ENCODE results near the gene GNA13.

GRCh38 chr17:64155776-64156653 is 26.1 kb upstream of the ERN1 start:
- PRO-cap, result unidirectional peak, minus-strand start at chr17:64156336

DNA sequence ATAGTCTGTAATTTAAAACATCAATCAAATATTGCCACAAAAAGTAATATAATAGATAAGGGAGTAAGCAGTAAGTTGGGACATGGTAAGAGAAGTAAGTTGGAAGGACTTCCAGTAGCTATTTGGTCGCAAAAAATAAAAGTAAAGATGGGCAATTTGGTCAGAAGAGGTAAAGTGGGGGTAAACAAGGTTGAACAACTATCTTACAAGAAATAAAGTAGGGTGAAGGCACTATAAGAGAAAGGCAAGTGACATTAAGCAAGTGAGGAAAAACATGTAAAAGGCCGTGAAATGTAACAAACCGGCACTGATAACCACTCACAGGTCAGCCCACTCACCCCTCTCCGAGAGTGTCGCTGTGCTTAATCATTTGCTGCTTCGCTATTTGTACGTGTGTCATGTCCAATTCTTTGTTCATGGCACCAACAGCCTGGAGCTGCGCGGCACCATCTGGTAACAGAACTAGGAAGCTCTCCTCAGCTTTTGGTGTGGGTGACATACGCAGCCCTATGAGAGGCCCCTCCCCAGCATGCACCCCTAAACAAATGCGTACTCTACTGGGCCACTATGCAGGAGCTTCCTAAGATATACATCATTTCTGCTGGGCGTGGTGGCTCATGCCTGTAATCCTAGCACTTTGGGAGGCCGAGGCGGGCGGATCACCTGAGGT is 2.2 kb upstream of the PECAM1 start:
- PRO-cap, result no peak

DNA sequence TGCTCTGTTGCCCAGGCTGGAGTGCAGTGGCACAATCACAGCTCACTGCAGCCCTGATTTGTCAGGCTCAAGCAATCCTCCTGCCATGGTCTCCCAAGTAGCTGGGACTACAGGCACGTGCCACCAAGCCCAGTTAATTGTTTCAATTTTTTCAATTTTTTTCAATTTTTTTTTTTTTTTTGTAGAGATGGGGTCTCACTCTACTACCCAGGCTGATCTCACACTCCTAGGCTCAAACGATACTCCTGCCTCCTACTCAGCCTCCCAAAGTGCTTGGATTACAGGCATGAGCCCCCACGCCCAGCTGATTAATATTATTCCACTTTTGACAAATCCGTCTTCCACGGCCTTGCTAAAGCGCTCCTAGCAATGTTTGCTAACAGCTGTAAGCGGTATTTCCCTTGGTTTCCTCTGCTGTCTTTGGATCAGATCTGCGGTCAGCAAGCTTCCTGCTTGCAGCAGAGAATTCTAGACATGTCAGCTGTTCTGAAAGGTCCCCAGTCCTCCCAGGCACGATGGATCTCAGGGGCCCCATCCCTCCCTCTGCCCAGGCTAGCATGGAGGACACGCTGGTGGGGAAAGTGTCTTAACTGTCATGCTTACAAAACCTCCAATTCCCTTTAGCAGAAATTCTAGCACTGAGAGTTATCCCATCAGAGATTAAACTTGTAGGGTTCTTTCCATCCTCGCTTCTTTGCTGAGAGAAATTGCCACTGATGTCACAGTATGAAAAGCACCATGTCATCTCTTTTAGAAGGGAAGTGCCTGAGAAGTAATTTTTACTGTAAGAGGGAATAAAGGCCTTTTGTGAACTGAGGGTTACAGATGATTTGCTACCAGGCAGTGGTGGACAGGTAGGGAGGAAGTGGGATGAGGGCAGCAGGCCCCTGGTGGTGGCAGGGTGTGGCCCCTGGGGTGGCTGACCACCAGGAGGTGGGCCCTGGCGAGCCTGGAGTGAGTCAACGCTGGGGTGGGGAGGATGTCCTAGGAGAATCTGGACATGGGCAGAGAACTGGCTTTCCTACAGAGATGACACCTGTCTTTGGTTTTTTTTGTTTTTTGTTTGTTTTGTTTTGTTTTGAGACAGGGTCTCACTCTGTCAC is 6.6 kb upstream of the MILR1 start:
- PRO-cap, result no peak

DNA sequence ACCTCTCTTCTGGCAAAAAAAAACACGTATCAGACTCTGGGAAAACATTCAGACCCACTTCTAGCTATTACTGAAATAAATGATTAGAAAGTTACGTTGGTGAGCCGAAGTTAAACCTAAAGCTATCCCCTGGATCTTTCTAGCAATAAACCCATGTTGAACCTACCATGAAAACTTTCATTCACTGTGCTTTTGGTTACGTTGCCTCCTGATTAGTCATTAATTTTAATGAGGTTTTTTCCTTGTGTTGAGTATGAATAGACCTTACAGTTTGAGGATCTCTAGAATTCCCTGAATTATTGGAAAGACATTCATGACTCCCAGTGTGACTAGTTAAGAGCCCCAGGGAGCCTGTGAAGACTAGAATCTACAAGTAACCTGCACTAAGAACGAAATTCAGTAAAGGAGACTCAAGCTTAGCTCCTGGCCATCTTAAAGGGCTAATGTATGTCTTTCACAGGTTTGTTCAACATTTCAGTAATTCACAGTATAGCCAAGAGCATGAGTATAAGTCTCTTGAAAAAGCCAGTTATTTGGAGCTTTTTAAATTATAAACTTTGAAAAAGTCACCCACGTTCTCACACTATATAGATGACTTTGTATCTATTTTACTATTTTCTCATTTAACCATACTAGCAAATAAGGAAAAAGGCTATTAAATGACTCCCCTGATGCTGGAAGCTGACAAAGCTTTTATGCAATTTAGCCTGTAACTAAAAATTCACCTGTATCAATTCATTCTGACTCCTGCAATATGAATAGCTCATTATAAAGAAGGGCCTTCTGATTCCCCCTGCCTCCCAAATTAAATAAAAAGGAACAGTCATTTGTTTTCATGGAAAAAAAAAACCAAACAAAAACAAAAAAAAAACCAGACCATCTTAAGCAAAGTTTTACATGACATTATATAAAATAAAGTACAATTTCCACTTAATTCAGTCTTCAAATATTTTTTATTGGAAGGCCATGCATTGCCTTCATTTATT is 2.1 kb upstream of the POLG2 start:
- PRO-cap, result no peak

- PRO-cap, result no peak
These were observed 6.5 kb downstream of the CEP95 start for GRCh38 chr17:64513135-64513764.

GRCh38 chr17:64778291-64779324 is 116.5 kb upstream of the SMURF2 start:
- PRO-cap, result no peak

GRCh38 chr17:64779325-64780029 is 117.4 kb upstream of the SMURF2 start:
- PRO-cap, result no peak

DNA sequence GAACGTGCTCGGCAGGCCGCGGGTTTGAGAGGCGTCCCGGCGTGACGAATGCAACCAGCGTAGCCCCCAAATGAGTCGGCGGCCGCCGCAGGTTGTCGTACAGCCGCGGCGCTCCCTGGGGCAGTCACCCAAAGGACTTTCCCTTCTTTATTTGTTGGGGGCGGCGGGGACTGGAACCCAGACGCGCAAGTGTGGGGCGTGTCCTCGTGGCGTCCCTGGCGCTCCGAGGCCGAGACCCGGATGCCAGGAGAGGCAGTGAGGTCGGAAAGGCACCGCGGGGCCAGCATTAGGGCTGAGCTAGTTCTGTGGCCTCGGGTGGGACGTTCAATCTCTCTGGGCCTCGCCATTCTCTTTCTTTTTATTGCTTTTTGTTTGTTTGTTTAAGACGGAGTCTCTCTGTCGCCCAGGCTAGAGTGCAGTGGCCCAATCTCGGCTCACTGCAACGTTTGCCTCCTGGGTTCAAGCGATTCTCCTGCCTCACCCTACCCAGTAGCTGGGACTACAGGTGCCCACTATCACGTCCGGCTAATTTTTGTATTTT is 56.7 kb upstream of the LRRC37A3 start:
- PRO-cap, result bidirectional peak, plus-strand start at position 255 of the sequence, minus-strand start at position 217 of the sequence

DNA sequence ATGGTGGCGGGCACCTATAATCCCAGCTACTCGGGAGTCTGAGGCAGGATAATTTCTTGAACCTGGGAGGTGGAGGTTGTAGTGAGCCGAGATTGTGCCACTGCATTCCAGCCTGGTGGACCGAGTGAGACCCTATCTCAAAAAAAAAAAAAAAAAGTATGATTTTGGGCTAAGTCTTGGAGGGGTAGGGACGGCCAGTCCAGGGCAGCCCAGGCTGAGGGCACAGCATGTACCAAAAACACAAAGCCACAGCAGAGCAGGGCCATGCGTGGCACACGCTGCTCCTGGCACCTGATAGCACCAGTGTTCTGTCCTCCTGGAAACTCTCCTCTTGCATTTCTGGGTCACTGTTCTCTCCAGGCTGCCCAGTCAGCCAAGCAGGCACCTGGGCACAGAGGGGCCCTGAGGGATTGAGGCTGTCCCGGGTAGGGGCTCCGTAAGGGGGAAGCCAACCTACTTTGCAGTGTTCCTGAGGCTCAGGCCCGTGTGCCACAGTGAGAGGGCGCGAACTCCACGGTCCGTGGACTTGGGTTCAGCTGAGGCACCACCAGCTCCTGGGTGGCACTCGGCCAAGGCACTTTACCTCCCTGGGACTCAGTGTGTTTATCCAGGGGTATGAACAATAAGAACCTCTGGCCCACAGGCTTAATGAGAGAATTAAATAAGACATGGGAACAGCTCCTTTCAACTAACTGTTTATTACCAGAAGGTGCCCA is 68.0 kb downstream of the GNA13 start:
- PRO-cap, result no peak

GRCh38 chr17:65001658-65002032 is 54.9 kb downstream of the GNA13 start:
- PRO-cap, result no peak

DNA sequence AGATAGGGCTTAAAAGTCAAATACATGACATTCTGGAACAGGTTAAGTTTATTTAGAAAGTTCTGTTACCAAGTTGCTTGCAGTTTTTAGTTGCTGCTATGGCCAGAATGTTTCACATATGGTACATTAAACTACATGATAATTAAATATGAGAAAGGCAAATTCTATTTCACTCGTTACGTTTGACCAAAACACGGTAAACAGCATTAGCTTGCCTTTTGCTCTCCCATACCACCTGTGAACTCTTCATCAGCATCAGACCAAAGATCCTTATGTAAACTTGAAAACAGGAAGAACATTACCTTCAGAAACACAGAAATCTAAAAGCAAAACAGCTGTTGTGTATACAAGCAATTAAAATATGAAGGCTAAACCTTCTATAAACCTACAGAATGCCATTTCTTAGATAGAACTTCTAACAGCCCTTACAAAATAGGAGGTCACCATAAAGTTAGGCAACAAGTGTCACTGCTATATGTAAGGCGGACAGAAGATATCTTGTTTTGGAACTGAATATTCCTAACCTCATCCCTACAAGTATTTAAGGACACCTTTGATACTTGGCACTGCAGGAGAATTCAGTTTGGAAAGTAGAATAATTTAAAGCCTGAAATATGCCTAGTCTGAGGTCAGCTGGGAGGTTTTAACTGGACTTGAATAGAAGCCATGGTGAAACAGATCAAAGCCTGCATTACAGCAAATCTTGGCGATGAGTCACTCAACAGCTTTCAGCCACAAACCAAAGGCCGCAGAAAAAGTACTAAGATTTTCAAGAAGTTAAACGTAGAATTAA is 43.0 kb downstream of the GNA13 start:
- PRO-cap, result no peak

GRCh38 chr17:65056420-65057342 is at the start of gene GNA13:
GNA13 (minus strand) TSS chr17:65056740.
- PRO-cap, result bidirectional peak, plus-strand start at chr17:65056489, minus-strand start at chr17:65056203; bidirectional peak, plus-strand start at chr17:65056939, minus-strand start at chr17:65056616

GRCh38 chr17:65551906-65552691 is 9.3 kb downstream of the AXIN2 start:
- PRO-cap, result no peak

DNA sequence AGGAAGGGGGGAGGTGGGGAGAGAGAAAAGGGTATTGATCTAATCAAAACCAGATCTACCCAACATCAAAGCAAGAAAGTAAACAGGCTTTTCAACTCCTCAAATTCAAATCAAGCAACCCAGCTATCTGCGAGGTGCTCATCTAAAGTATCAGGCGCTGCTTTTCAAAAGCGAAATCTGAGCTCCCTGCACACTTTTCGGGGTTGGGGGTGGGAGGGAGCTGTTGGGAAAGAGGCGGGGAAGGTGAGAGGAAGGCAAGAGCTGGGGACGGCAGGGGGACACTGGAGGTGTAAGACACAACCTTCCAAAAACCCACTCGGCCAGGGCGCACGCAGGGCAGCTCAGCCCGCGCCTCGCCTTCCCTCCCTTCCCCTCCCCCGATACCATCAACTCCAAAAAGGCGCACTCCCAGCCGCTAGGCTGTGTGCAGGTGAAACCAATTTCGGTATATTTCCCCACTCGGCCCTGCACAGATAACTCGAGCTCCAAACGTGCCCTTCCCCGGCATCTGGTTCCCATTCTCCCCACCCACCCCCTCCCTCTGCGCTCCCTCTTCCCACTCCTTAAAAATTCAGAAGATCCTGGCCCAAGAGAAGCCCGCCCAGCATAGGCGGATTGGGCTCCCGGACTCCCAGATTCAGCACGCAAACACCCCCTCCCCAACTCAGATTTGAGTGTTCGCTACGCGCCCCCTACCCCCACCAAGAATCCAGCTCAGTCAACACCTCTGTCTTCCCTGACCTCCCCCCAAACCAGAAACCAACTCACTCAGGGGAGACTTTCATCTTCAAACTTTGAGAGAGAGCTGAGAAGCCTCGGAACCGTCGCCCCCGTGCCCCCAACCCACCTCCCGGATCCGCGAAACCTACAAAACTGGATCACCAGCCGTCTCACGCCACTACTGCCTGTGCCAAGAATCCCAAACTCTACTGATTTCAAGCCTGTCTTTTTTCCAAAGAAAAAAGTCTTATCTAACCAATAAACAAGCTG is 2.4 kb downstream of the AXIN2 start:
- PRO-cap, result no peak

DNA sequence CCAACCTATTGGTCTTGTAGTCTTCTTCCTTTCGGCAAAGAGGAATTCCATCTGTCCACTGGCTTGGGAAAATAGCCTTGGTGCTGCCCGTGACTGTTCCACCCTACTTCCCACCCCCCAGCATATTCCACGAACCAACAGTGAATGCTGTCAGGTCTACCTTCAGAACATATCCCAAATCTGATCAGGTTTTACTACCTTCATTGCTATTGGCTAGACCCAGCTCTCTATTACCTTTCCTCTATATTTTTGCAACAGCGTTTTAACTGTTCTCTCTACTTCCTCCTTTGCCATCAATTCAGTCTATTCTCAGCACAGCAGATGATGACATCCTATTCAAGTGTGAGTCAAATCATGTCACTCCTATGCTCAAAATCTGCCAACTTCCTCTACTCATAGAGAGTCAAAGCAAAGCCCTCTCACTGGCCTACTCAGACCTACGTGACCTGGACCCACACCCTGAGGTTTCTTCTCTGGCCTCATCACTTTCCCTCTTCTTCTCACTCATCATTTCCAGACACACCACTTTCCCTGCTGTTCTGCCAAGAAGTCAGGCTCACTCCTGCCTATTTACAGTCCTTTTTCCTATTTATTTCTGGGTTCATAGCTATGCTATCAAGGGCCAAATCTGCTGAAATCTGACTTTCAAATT is 289.0 kb upstream of the AXIN2 start:
- PRO-cap, result no peak

- PRO-cap, result no peak
These were observed 72.7 kb downstream of the PRKCA start for GRCh38 chr17:66374838-66375706.

GRCh38 chr17:66432973-66433616 is 130.7 kb downstream of the PRKCA start:
- PRO-cap, result no peak

GRCh38 chr17:66466816-66467421 is 164.5 kb downstream of the PRKCA start:
- PRO-cap, result no peak

DNA sequence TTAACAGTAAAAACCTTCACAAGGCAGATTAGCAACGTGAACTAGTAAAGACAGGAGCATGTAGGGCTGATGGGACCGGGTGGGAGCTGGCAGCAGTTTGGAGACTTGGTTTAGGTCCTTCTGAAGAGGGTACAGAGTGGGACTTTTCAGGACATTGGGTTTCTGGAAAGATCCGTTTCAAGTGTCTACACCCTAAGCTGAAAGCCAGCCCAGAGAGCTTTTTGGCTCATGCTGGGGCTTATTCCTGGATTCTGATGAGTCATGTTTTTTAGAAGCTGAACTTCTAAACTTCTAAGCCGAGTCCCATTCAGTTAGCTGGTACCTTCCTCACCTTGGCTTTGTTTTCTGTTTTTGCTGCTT is 205.1 kb downstream of the PRKCA start:
- PRO-cap, result no peak

DNA sequence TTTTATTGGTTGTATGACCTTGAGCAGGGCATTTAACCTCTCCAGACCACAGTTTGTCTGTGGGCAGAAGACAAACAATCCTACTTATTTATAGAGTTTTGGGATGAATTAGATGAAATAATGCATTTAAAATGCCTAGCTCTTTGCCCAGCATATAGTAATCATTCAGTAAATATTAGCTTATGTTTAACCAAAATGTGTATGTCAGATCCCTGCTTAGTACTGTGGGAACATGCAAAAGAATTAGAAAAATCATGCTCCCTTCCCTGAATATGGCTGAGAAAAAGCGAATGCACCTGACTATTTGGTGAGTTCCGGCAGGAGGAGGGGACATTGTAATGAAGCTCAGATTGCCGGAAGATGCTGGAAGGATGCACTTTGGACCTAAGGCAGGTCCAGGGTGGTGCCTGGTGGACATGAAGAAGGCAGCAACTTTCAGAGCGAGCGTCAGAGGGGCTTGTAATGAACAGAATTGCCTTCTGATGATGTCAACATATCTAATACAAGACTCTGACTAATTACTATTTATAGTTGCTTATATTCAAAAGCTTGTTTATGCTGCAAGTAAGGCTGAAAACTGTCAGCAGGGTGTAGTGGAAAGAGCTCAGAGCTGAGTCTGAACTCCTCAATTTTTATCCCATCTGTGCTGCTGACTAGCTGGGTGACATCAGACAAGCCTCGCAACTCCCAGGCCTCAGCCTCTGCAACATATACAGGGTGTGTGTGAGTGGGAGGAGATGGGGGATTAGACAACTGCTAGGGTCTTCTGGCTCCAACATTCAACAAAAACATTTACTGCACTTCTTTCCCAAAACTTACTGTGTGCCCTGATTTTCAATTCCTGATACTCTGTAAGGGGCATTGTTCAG is 221.2 kb downstream of the PRKCA start:
- PRO-cap, result no peak

Data from tibial artery (tissue), 1 donor.